ENCODE measurements around a stretch of chr11.

- PRO-cap, 2 experiments = no peak in any of the 2 experiments
Observed at GRCh38 chr11:2693767-2694958, 191.4 kb downstream of the CDKN1C start.

GRCh38 chr11:2699567-2700561, 185.7 kb downstream of the CDKN1C start:
- PRO-cap, 2 experiments = peak in 2 of 2 experiments; most common plus-strand start chr11:2700196 (in 1); most common minus-strand start chr11:2699994 (in 2)

DNA sequence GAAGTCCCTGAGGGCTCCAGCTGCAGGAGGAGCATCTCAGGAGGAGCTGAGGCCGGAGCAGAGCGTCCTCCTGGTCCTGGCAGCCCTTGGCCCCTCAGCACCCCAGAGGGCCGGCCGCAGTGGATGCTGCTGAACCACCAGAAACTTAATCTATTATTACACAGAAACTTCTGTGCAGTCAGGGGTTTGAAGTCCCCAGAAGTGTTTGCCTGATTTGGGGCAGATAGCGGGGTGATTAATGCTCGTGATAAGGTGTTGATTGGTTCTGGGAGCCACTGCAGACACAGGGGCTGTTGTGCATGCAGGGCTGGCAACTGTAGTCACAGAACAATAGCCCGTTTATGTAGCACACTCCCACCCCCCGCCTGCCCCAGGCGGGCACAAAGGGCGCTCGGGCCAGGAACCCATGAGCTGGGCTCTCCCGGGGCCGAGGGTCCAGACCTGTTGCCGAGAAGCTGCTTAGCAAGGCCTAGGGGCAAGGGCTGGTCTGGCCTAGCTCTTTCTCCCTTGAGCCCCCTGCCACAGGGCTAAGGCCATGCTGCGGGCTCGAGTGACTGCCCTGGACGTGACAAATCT, 156.8 kb downstream of the CDKN1C start:
- PRO-cap, 2 experiments = no peak in any of the 2 experiments

GRCh38 chr11:2741798-2742201, 143.8 kb downstream of the CDKN1C start:
- PRO-cap, 2 experiments = no peak in any of the 2 experiments

GRCh38 chr11:2882677-2883064, 2.9 kb downstream of the CDKN1C start:
- PRO-cap, 2 experiments = no peak in any of the 2 experiments

GRCh38 chr11:2911902-2912189, 9.8 kb downstream of the SLC22A18 start:
- PRO-cap, 2 experiments = no peak in any of the 2 experiments

DNA sequence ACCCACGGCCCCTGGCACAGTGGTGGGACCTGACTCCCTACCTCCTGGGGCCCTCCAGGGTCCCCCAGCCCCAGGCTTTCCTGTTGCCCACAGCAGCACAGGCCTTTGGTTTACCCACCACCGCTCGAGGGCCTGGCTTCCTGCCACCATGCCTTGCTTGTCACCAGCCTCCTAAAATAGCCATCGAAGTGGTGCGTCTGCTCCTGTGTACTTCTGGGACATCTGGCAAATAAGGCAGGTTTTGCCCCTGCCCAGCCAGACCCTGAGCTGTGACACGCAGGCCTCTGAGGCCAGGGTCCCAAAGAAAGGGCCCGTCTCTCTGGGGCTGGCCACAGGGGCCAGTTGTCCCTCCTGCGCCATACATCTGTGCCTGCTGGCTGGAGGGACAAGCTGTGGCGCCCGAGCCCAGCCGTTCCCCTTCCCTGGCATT, 12.5 kb downstream of the SLC22A18 start:
- PRO-cap, 2 experiments = peak in 1 of 2 experiments; most common plus-strand start position 228 of the sequence (in 1)

- PRO-cap, 2 experiments = no peak in any of the 2 experiments
Observed at GRCh38 chr11:2931578-2932104, 2.4 kb upstream of the PHLDA2 start.

GRCh38 chr11:2943085-2943482, 13.9 kb upstream of the PHLDA2 start:
- PRO-cap, 2 experiments = no peak in any of the 2 experiments

GRCh38 chr11:2944452-2945318, 15.5 kb upstream of the PHLDA2 start:
- PRO-cap, 2 experiments = no peak in any of the 2 experiments

DNA sequence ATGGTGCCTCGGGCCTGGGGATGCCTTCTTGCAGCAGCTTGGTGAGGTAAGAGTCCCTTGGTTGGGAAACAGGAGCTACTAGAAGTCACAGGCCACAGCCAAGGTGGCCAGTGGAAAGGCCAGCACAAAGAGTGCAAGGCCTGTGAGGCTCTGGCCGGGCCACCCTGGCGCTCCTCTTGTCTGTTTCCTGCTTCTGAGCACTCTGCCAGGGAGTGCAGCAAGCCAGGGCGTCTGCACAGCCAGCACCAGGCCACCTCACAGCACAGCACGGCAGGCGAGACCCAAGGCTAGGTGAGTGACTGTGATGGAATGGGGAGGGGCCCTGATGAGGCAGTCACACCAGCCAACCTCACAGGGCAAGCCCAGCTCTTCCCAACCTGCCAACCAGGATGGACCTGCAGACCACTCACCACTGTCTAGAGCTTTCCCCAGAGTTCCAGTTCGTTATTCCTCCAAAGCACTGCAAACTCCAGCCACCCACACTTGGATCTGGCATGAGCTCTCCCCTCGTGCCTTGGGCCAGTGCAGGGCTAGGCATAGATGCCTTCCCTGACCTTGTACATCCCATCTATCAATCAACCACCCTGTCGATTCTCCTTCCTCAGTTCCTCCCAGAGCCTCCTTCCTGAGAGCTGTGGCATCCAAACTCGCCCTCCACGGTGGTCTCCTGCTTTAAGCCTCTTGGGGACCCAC, 11.8 kb upstream of the NAP1L4 start:
- PRO-cap, 2 experiments = no peak in any of the 2 experiments

- PRO-cap, 2 experiments = no peak in any of the 2 experiments
Observed at GRCh38 chr11:3069370-3069778, 12.2 kb upstream of the CARS1 start.

DNA sequence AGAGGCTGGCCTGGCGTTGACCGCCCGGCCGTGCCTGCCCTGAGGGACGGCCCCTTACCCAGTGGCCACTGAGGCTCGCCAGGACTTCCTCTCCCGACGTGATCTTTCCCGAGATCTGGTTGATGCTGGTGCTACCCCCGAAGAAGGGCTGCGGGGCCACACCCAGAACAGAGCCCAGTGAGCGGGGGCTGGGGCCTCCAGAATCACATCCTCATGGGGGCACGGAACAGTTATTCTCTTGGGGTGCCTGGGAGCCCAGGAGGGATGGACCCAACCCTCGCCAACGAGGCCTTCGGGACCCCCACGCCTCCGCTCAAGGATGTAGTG, 36.4 kb upstream of the CARS1 start:
- PRO-cap, 2 experiments = no peak in any of the 2 experiments

DNA sequence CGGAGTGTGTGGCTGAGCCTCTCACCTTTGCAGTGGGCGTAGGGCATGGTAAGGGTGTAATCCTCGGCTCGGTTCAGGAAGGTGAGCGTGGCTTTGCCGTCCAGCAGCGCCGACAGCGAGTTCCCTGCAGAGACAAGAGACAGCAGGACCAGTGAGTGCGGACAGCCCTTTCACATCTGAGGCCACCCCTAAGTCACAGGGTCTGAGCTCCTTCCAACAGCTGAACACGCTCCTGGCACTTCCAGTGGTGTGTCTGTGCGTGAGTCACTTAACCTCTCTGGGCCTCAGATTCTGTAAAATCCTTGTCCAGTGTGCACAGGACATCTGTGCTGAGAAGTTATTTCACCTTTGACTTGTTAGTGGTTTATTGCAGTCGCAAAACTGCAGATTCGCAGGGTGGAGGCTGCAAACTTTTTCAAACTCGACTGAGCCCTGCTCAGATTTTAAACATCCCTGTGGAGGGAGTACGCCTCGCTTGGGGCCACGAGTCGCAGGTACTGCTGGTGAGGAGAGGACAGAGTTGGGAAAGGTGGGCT, 43.0 kb upstream of the CARS1 start:
- PRO-cap, 2 experiments = no peak in any of the 2 experiments

GRCh38 chr11:3155994-3157161, 8.7 kb downstream of the OSBPL5 start:
- PRO-cap, 2 experiments = peak in 2 of 2 experiments; most common plus-strand start chr11:3156506 (in 2); most common minus-strand start chr11:3156413 (in 2)

DNA sequence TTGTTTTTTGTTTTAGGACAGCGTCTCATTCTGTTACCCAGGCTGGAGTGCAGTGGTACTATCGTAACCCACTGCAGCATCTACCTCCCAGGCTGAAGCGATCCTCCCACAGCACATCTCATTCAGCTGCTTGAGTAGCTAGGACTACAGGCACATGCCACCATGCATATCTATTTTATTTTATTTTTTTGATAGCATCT, 46.8 kb downstream of the NUP98 start:
- PRO-cap, 2 experiments = no peak in any of the 2 experiments

DNA sequence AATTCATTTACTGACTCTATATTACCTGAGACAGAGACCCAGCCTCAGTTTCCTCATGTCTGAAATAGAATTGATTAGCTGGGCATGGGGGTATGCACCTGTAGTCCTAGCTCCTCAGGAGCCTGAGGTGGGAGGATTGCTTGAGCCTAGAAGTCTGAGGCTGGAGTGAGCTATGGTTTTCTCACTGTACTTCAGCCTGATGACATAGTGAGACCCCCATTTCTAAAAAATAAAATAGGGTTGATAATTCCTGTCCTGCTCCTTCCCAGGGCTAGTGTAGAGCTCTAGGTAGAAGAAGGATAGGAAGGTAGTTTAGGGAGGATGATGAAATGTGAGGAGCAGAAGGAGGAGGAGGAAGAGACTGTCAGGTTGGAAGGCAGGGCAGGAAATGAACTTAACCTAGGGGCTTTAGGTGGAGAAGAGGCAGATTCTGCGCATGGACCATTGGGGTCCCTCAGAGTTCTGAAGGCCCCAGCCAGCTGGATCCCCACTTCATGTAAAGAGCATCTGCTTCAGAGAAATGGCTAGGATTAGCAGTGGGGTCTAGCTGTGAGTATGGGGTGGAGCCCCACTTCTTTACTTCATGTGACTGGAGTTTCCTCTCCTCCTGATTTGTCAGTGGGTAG, 4.0 kb downstream of the PGAP2 start:
- PRO-cap, 2 experiments = no peak in any of the 2 experiments

DNA sequence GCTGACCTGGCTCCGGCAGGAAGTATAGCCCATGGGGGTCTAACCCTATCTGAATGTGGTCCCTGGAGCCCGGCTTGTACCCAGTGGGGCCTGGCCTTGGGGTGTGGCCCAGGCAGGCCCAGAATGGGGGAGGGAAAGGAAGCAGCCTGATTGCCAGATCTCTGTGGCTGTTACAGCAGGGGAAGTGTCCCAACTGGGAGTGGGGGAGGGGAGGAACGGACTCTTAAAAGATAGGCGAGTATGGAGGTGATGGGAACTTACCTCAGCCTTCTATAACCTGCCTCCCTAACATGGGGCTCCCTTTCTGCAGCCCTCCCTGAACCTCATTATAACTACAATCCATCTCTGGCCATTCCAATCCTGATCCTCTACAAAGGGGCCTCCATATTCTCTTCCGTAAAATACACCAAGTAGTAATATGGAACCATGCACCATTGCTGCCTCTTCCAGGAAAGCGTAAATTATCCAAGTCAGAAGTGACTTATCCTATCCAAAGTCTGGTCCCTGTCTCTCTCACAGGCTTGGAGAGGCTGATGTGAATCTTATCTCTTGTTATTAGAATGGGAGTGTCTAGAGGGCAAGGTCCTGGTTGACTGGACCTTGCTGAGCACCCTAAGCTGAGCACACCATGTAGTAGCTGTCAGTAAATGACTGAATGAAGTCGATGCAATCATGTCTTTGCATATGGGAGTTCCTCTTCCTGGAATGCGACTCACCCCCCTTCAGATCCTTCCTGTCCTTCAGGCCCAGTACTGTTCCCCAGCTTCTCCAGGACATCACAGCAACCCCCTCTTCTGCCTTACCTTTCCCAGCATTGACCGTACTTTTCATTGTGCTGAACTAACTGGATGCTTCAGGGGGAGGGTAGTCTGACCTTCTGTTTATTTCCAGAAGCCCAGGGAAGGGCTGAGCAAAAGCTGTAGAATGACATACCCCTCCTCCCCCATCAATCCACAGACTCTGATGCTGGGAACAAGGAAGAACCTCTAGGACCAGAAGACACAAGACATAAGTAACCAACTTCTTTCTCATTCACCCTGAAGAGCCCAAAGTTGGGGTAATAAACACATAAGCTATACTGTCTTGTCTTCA, 5.8 kb downstream of the RHOG start:
- PRO-cap, 2 experiments = no peak in any of the 2 experiments

GRCh38 chr11:3946276-3947030, 91.0 kb downstream of the STIM1 start:
- PRO-cap, 2 experiments = no peak in any of the 2 experiments

- PRO-cap, 2 experiments = no peak in any of the 2 experiments
Observed at GRCh38 chr11:3949155-3949566, 93.7 kb downstream of the STIM1 start.